Metastatic Liver Carcinoma in the Lung (tissue), 2 donors: ENCODE measurements around the gene AFTPH.

- PRO-cap, 2 experiments: no peak in any of the 2 experiments
Observed at GRCh38 chr2:63892941-63893815, 51.5 kb downstream of the UGP2 start.

- PRO-cap, 2 experiments: no peak in any of the 2 experiments
Observed at GRCh38 chr2:63944309-63944769, 74.9 kb downstream of the VPS54 start.

GRCh38 chr2:64036421-64036796 lies 17.2 kb upstream of the VPS54 start:
- PRO-cap, 2 experiments: no peak in any of the 2 experiments

GRCh38 chr2:64119237-64119963 lies 24.8 kb downstream of the PELI1 start:
- PRO-cap, 2 experiments: no peak in any of the 2 experiments

GRCh38 chr2:64213872-64214788 lies 69.9 kb upstream of the PELI1 start:
- PRO-cap, 2 experiments: peak in 1 of 2 experiments; most common minus-strand start chr2:64214464 (in 1)

DNA sequence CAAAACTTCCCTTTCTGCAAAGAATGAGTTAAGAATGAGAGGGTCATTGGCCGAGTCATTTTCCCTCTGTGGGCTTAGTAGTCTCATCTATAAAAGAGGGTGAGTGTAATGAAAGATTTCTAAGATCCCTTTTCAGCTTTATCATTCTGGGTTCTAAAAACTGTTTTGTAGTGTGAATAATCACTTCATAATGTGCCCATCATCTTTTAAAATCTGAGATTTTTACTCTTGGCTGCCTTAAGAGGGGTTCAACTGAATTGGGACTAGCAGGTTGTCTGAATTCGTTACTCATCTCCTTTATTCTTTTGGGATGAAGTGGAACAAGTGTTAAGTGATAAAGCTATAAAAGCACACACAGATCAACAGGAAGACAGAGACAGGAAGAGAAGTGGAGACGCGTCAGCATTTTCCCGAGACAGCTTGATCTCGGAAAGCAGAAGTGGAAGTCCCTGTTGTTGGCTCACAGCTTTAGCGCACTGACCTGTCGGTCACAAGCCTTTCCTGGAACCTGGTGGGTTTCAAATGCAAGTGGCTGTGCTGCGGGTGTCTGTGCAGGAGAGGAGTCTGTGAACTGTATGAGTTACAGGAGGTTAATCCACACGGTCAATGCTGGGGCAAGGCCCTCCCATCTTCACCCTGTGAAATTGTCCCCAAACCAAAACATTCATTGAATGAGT lies 116.5 kb upstream of the PELI1 start:
- PRO-cap, 2 experiments: no peak in any of the 2 experiments

- PRO-cap, 2 experiments: peak in 1 of 2 experiments; most common plus-strand start chr2:64262361 (in 1); most common minus-strand start chr2:64262194 (in 1)
Observed at GRCh38 chr2:64261876-64262529, 117.8 kb upstream of the PELI1 start.

GRCh38 chr2:64524223-64524647 lies at the start of gene AFTPH:
TSS of gene AFTPH (plus strand) at chr2:64524328.
- PRO-cap, 2 experiments: peak in 2 of 2 experiments; most common plus-strand start chr2:64524348 (in 2); most common minus-strand start chr2:64524534 (in 2)

- PRO-cap, 2 experiments: no peak in any of the 2 experiments
Observed at GRCh38 chr2:64539251-64540105, 15.3 kb downstream of the AFTPH start.

DNA sequence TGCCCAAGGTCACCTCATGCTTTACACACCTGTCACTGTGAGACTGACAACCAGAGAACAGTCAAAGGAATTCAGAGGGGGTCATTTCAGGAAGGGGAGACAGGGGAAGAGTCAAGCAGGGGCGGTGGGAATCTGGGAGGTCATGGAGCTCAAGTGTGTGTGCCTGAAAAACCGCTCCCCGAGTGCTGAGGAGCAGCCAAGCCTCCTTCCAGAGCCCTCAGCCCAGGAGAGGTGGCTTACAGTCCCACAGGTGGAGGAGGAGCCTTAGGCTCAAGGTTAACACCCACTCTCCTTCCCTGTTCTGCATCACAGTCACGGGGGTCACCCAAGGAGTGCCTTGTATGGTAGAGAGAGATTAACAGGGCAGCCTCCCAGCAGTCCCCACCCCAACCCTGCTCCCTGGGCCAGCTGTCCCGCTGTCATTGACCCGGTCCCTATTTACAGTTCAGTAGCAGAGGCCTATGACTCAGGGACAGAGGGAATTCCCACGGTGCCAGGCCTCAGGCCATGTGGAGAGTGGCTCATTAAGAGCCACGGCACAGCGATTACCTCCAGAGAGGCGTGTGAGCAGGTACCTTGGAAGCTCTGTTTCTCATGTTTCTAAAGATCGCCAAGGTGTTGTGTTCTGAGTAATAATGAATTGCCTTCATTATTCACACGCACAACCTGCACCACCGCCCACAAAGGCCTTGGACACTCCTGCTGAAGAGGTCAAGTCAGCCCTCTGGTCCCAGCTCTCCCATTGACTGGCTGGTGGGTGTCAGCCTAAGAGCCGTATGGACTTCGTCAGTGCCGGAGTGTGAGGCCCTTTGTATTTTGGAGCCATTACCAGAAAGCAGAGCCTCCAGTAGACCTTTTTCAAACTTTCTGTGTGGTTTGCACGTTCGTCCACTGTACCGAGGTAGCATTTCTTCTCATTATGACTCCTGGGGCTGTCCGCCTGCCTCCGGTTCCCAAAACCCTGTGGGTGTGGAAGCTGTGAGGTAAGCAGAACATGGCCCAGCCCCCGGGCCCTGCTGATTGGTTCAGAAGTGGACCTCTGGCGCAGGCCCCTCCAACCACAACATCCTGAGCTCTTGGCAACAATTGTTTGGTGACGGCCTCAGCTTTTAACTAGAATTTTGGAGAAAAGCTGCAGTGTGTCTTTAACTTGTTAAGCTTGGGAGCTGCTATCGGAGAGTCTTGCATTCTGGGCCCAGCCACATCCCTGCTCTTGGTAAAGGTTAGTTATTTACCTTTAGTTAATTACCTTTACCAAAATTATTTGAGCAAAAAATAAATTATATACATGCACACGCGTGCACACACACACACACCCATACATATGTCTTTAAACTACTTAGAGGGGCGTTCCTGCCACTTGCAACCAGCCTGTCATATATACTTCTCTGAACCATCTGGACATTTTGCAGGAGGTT lies 47.0 kb downstream of the SERTAD2 start:
- PRO-cap, 2 experiments: peak in 2 of 2 experiments; most common plus-strand start position 554 of the sequence (in 1); most common minus-strand start position 965 of the sequence (in 2)

DNA sequence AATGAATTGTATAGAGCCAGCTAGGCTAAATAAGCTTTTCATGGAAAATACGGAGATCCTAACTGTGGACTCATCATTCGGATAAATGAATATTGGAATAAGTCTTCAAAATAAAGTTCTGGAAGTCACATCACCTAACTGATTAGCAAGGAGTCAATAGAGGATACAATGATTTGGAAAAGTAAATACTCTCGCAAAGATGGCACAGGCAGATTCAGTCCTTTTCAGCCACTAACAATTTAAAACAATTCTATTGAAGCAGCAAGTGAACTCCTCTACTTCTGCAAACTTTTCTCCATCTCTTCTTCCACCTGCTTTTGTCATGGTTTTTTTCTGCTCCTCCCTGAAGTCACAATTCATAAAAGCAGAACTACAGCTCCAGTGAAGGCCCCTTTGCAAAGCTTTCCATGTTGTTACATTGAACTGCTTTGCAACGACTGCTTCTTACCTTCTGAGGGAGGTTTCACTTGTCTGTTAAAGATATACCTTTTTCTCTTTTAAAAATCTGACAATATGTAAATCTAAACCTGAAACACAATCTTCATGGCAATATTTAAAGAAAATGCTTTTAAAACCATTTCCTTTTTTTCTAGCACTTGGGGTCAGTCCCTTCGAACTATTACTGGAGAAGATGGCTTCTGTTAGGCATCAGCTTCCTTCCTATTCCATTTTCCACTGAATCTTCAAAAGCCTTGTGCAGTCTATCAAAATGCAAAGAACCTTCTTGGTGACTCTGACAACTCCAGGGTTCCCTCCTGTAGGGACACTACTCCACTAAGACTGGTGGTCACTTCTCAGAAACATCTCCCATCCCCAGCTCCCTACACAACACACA lies 3.7 kb upstream of the SERTAD2 start:
- PRO-cap, 2 experiments: no peak in any of the 2 experiments

- PRO-cap, 2 experiments: no peak in any of the 2 experiments
Observed at GRCh38 chr2:64863510-64863880, 125.7 kb upstream of the SLC1A4 start.

DNA sequence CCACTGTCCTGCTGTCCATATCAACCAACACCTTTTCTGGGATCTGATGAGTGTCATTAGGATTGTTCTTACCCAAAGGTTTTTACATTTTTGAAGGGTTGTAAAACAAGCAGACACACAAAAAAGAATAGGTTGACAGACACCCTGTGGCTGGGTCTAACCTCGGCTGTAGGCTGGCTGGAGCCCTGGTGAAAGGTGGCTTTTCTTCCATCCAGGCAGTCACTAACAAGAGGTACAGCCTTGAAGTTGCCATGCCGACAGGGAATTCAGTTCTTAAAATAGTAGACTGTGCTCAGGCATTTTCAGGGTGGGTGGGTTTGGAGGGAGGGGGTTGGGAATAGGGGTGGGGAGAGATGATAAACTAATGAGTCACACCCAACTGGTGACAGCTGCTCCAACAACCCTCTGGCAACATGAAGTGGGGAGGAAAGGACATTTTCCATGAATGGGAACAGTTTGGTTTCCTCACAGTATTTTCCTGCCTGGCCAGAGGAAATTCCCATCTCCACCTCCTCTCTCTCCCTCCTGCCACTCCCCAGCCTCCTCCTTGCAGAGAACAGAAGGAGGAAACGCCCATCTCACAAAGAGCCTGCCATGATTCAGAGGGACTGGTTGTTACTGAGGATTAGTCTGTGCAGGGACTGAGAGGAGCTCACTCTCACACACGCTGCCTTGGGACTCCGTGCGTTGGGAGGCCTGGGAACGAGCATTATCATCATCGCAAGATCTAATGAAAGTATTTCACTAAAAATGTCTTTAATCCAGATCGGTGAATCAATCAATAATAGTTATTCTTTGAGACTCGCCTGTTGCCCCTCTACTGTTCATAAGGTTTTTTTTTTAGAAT lies 113.0 kb upstream of the SLC1A4 start:
- PRO-cap, 2 experiments: no peak in any of the 2 experiments

- PRO-cap, 2 experiments: peak in 1 of 2 experiments; most common plus-strand start chr2:64899211 (in 1); most common minus-strand start chr2:64899124 (in 1)
Observed at GRCh38 chr2:64898859-64899393, 90.3 kb upstream of the SLC1A4 start.

GRCh38 chr2:64932174-64932880 lies 56.9 kb upstream of the SLC1A4 start:
- PRO-cap, 2 experiments: no peak in any of the 2 experiments

DNA sequence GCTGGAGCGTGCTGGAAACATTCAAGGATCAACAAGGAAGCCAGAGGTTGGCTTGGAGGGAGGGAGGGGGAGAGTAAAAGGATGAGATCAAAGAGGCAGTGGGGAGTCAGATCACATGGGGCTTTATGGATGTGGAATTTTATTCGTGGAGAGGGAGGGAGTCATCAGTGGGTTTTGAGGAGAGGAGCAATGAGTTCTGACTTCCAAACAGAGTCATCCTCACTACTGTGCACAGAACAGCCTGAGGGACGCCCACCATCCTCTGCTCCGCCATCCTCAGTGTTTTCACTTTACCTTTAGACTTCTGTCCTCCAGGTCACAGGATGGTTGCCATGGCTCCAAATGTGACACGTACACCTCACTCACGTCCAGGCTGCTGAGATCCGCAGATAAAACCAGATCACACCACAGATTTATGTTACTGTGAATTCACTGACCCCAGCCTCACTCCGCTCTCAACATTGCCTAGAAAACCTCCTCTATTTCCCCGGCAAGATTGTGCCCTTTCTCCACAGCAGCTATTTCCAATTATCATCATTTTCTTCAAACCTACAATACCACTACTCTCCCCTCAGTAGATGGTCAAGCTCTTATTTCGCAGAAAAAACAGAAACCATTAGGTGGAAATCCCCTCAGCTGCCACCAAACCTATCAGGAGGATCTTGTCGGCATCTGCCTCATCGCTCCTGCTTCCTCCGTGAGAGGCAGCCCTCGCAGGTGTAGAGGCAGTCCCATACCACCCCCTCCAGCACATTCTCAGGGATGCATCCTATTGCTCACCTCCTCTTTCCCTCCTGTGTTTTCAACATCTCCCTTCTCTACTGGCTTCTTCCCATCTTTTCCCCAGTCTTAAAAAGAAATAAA lies 49.8 kb upstream of the SLC1A4 start:
- PRO-cap, 2 experiments: no peak in any of the 2 experiments

DNA sequence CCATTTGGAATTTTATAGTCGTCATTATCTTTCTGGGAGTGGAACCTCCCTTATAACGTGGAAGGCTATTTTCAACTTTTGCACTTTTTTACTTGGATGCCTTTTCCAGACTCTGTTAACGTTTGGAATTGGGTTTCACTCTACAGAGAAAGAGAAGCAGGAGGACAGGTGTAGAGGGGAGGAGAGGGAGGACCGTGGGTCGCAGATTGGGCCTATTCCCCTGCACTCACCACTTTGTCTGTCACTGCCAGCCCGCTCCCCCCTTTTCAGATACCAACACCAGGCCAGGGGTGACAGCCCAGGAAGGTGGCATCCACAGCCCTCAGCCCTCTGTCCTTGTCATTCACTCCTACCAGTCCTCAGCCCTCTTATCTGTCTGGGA lies 24.1 kb upstream of the CEP68 start:
- PRO-cap, 2 experiments: peak in 1 of 2 experiments; most common plus-strand start position 145 of the sequence (in 1)

- PRO-cap, 2 experiments: no peak in any of the 2 experiments
Observed at GRCh38 chr2:65075229-65075544, 19.0 kb downstream of the CEP68 start.

DNA sequence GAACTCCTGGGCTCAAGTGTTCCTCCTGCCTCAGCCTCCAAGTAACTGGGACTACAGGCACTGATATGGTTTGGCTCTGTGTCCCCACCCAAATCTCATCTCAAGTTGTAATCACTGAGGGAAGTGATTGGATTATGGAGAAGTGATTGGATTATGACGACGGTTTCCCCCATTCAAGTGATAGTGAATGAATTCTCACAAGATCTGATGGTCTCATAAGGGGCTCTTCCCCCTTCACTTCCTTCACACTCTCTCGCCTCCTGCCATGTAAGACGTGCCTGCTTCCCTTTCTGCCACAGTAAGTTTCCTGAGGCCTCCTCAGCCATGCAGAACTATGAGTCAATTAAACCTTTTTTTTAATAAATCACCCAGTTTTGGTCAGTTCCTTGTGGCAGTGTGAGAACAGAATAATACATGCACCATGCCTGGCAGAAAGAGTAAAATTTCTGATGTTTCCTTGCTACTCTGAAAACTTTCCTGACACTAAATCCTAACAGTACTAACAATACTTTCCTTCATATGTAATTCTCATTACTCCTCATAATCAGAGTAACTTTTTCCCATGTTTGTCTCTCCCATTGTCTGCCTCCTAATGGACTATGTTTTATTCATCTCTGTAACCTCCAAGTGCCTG lies 36.6 kb downstream of the CEP68 start:
- PRO-cap, 2 experiments: no peak in any of the 2 experiments

- PRO-cap, 2 experiments: no peak in any of the 2 experiments
Observed at GRCh38 chr2:65125373-65125813, 4.5 kb downstream of the RAB1A start.